Omental fat pad (tissue), 4 donors: ENCODE measurements around a stretch of chr3.

DNA sequence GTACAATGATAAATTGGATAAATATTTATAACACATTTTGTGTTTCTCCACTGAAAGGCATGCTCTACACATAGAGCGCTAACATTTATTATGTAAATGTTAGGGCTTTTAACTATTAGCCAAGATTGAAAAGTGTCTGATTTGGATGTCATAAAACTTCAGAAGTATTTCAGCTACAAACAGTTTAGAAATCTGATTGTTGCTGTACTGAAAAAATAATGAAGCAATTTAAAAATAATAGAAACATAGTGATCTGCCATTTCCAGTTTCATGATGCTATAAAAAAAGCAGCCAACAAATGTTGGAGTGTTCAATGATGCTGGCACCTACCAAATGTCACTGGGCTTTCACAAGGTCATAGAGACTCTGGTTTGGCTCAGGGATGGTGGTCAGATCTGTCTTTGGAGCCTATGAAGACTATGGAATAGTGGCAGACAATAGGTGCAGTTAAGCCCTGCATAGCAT lies 137.0 kb downstream of the MBNL1 start:
- PRO-cap = no peak
- RAMPAGE, long total RNA, 4 experiments = no peak in any of the 4 experiments

GRCh38 chr3:152471889-152472542 lies 203.3 kb downstream of the MBNL1 start:
- PRO-cap = no peak
- RAMPAGE, long total RNA, 4 experiments = no peak in any of the 4 experiments

- PRO-cap = no peak
- RAMPAGE, long total RNA, 4 experiments = no peak in any of the 4 experiments
Measured at GRCh38 chr3:152472623-152472887, 203.8 kb downstream of the MBNL1 start.

GRCh38 chr3:152835291-152836269 lies 649 bp downstream of the P2RY1 start:
- PRO-cap = no peak
- RAMPAGE, long total RNA, 4 experiments = no peak in any of the 4 experiments

DNA sequence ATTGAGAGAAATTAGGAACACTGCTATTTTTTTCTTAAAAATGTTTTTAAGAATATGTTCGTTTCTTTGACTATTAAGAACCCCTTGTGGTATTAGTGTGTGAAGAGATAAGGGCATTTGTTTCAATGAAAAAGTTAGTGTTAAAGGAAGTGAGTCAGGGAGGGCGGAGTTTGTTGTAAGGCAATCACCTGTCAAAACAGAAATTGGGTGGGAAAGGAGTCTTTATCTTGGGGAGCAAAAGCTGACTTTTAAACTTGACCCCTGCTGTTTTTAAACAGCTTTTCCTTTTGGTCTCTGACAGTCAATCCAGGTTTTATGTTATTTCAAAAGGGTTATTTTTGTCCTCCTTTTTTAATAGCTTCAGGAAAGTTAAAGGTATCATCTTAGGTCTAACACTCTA lies 4.2 kb downstream of the RAP2B start:
- PRO-cap = no peak
- RAMPAGE, long total RNA, 4 experiments = no peak in any of the 4 experiments

DNA sequence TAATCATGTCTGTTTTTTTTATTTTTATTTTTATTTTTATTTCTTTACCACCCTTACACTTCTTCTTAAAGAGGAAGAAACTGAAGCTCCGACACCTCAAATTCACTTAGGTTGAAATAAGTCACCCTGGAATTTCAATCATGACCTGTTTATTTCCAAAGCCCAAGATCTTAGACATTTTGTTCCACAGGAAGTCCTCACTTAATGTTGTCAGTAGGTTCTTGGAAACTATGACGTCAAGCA lies 390.8 kb downstream of the RAP2B start:
- PRO-cap = no peak
- RAMPAGE, long total RNA, 4 experiments = no peak in any of the 4 experiments

- PRO-cap = no peak
- RAMPAGE, long total RNA, 4 experiments = no peak in any of the 4 experiments
Measured at GRCh38 chr3:154129460-154129769, 8.2 kb downstream of the ARHGEF26 start.

DNA sequence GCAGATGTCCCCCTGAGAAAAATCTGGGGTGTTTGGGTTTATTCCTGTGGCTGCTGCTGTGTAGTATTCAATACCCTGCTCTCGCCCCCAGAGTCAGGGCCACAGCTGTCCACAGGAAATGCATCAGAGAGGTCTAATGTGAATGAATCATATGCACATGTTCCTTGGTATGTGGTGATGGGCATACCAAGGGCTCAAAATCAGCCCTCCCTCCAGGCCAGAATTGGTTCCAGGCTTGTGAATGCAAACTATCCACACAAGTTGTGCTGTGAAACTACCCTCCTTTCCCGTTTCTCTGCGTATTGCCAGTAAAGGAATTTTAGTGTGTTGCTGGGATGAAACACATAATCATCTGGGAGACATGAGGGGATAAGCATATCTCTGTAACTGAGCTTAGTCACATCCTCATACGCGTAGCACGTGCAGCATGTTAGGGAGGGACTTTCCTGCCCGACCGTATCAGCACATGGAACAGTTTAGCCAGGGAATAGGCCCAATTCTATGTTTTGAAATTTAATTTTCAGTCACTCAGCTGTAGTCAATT lies 9.2 kb upstream of the MME start:
- PRO-cap = no peak
- RAMPAGE, long total RNA, 4 experiments = no peak in any of the 4 experiments

DNA sequence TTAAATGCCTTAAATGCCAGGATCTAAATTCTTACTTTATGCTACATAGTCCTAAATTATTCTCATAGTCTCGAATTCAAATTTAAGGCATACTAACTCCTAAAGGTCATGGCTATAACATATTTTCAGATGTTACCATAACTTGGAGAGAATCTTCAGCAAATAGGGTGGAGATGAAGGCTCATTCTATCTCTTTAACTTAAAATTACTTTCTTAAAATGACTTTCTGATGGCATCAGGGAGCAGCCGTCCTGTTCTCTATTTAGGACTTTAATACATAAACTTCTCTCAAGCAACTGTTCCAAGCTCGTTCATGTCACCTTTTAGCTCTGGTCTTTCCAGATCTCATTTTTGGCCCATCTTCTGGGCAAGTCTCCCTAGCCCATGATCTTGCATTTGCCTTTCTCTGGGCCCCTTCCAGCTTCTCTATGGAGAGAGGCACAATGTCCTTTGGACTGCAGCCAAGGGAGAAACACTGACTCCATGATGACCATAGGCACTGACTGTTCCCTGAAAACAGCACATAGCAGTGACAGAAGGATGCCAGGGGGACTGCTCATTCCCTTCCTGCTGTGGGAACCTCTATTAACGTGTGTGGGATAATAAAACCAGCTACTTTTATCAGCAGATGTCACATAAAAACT lies 60.4 kb downstream of the STRIT1 start:
- PRO-cap = no peak
- RAMPAGE, long total RNA, 4 experiments = no peak in any of the 4 experiments

DNA sequence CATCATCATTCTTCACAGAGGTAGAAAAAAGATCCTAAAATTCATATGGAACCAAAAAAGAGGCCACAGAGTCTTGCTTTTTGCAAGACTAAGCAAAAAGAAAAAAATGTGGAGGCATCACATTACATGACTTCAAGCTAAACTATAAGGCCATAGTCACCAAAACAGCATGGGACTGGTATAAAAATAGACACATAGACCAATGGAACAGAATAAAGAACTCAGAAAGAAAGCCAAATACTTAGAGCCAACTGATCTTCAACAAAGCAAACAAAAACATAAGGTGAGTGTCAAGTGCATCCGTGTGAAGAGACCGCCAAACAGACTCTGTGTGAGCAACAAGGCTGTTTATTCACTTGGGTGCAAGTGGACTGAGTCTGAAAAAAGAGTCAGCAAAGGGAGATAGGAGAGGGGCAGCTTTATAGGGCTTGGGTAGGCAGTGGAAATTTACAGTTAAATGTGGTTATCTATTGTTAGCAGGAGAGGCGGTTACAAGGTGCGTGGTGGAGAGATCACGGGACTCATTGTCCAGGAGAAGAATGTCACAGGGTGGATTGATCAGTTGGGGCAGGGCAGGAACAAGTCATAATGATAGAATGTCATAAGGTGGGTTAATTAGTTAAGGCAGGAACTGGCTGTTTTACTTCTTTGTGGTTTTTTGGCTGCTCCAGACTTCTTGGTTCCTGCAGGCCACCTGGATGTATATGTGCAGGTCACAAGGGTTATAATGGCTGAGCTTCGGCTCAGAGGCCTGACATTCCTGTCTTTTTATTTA lies 10.8 kb downstream of the STRIT1 start:
- PRO-cap = no peak
- RAMPAGE, long total RNA, 4 experiments = no peak in any of the 4 experiments

- PRO-cap = no peak
- RAMPAGE, long total RNA, 4 experiments = no peak in any of the 4 experiments
Measured at GRCh38 chr3:155364547-155364817, 71.0 kb upstream of the STRIT1 start.

GRCh38 chr3:155862629-155863047 lies 7.8 kb upstream of the GMPS start:
- PRO-cap = no peak
- RAMPAGE, long total RNA, 4 experiments = no peak in any of the 4 experiments

GRCh38 chr3:155890443-155891015 lies 20.1 kb downstream of the GMPS start:
- PRO-cap = no peak
- RAMPAGE, long total RNA, 4 experiments = no peak in any of the 4 experiments

DNA sequence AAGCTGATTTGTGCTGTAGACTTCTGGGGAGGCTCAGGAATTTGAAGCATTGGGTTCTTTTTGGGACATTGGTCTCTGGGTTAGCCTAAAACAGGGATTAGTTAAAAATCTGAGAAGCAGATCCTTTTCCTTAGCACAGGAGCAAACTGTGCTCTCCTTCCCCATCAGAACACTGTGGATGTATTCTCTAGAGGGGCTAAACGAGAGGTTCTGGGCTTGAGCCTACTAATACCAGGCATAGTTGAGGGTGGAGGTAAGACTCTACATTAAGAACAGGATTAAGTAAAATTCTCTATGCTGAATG lies 42.3 kb downstream of the GMPS start:
- PRO-cap = no peak
- RAMPAGE, long total RNA, 4 experiments = no peak in any of the 4 experiments

DNA sequence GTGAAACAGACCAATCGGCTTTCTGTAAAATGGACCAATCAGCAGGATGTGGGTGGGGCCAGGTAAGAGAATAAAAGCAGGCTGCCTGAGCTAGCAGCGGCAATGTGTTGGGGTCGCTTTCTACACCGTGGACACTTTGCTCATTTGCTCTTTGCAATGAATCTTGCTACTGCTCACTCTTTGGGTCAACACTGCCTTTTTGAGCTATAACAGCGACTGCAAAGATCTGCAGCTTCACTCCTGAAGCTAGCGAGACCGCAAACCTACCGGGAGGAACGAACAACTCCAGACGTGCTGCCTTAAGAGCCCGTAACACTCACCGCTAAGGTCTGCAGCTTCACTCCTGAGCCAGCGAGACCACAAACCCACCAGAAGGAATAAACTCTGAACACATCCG lies 78.3 kb upstream of the KCNAB1 start:
- PRO-cap = no peak
- RAMPAGE, long total RNA, 4 experiments = no peak in any of the 4 experiments

DNA sequence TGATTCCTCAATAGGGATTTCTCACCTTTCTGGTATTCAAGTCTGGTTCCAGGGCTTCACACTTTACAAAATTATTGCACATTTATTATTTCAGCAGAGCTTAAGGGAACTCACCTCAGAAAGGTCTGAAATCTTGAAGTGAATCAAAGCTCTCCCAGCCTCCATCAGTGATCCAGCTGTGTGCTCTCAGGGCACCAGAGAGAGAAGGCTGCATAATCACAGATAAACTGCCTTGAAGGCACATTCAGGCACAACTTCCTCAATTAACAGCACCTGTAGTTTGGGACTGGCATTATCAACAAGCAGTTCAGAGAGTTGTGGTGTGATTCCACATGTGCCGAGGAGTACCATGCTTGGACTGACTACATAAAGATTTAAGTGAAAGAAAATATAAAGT lies 59.6 kb upstream of the TIPARP start:
- PRO-cap = no peak
- RAMPAGE, long total RNA, 4 experiments = no peak in any of the 4 experiments

- PRO-cap = no peak
- RAMPAGE, long total RNA, 4 experiments = no peak in any of the 4 experiments
Measured at GRCh38 chr3:156681677-156682480, 7.5 kb downstream of the TIPARP start.

- PRO-cap = no peak
- RAMPAGE, long total RNA, 4 experiments = no peak in any of the 4 experiments
Measured at GRCh38 chr3:156725533-156726203, 51.3 kb downstream of the TIPARP start.

GRCh38 chr3:156788262-156788541 lies 38.0 kb upstream of the LEKR1 start:
- PRO-cap = no peak
- RAMPAGE, long total RNA, 4 experiments = no peak in any of the 4 experiments

- PRO-cap = no peak
- RAMPAGE, long total RNA, 4 experiments = no peak in any of the 4 experiments
Measured at GRCh38 chr3:157082154-157083142, 77.5 kb downstream of the CCNL1 start.